Daoy (cell line): Measurements from ENCODE around the genes AQP9 and LIPC.

DNA sequence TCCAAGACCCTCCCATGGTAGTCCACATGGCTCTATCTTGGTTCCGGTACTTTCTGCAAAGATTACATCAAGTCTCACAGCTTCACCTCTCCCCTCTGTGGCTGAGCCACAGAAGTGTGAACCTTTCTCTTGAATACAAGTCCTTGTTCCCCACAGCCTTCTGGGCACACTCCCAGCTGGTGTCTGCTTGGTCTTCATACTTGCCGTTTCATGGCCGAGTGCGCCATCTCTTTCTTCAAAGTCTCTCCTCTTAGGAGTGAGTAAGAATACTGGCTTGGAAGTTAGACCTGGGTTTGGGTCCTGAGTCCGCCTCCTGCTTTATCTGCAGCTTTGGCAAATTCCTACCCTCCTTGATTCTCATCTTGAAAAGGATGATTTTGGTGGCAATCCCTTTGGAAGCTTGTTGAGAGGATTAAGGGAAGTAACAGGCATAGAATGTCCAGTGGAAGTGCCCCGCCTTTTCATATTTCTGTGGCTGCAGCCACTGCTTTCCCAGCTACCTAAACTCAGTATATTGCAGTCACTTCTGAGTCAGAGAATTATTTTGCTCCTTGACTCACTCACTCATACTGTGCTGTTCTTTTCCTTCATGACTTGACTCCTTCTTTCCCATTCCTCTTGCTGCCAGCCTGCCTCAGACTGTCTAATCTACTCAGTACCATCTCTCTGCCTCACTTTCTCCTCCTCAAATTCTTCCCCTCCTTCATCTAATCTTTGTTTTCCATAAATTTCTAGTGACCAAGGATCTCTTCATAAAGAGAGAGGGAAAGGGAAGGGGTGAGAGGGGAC is 26.6 kb upstream of the POLR2M start:
- RAMPAGE, long total RNA = no peak

DNA sequence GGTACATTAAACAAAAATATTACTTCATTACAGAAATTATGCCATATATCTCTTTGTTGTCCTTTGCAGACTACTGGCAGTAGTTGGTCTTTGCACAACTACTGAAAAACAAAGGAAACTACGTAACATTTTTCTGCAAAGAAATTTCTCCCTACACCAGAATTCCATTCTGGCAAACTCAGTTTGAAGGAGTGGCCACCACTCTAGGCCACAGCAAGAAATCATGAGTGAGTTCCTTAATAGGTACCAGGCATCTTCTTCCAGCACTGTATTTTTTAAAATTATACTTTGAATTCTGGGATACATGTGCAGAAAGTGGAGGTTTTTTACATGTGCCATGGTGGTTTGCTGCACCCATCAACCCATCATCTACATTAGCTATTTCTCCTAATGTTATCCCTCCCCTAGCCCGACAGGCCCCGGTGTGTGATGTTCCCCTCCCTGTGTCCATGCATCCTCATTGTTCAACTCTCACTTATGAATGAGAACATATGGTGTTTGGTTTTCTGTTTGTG is 89.4 kb downstream of the ALDH1A2 start:
- RAMPAGE, long total RNA = no peak

- RAMPAGE, long total RNA = no peak
Observed at GRCh38 chr15:58138014-58138736, at the start of gene AQP9. AQP9 (plus strand) TSS chr15:58138381.

DNA sequence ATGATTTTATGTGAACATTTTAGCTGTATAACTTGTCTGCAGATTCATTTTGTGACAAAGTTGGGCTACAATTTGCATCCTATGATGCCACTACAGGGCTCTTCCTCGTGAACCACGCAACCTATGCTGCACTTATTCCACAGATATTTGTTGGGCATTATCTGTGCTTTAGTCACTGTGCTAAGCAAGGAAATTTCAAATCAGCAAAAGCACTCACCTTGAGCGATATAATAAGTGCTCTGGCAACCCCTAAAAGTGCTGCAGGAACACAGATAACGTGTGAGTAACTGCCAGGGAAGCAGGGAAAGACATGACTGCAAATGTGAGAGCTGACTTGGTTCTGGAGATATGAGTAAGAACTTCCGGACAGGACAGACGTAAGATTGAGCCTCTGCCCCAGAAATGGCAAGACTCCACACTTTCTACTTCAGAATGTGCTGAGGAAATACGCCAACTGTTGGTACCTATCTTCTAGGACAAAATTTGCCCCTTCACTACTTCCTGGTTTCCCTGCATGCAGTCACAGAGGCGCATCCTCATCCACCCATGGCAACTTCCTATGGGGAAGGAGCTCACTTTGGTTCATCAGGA is 41.5 kb downstream of the AQP9 start:
- RAMPAGE, long total RNA = no peak

DNA sequence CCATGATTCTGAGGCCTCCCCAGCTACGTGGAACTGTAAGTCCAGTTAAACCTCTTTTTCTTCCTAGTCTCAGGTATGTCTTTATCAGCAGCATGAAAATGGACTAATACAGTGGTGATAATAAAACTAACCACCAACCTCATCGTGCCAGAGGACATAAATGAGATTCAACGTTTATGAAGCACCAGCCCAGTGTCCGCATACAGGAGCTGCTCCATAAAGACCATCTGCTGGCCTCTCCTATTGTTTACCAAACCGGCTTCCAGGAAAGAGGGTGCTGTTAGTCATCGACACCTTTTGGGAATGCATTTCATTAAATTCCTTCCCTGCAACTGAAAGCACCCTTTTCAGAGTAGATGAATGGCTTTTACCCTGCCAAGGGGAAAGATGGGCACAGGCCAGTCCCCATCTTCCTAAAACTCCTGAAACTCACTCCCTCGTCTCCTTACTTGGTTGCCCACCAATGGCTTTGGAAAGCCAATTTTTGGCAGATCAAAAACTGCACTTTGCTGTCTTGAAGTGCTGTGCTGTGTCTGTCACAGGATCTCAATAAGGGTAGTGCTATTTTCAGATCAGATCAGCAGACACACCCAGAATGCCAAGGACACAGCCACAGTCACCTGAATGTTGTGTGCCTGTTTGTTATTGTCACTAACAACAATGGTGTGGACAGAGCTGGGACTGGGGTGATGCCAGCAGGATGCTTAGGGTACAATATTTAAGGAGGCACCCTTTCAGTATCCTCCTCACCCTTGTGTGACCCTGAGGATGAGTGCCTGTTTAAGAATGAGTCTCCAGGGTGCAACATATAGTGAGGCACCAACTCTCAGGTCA is 122.2 kb downstream of the AQP9 start:
- RAMPAGE, long total RNA = no peak

DNA sequence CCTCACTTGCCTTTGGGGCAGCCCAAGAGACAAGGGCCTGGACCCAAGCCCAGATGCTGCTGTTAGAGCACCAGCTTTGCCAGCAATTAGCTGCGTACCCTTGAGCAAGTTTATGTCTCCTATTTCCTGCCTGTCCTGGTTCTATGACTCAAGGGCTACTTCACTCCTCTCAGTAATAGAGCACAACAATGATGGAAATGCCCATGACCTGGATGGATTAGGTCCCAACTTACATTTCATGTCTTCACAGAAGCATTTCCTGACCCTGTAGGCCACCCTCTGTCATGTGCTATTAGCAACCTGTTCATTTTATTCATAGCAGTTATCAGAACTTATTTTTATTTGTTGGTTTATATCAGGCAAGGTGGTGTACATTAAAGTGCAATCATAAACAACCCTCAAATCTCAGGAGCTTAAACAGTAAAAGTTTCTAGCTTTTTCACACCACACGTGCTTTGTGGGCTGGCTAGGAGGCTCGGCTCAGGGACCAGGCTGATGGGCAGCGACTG is 122.9 kb downstream of the AQP9 start:
- RAMPAGE, long total RNA = no peak

GRCh38 chr15:58310043-58310273 is 121.8 kb upstream of the LIPC start:
- RAMPAGE, long total RNA = no peak

- RAMPAGE, long total RNA = no peak
Observed at GRCh38 chr15:58431459-58432059, at the start of gene LIPC. LIPC (plus strand) TSS chr15:58431991.

- RAMPAGE, long total RNA = no peak
Observed at GRCh38 chr15:58476072-58476771, 44.4 kb downstream of the LIPC start.

GRCh38 chr15:58506027-58506669 is 74.4 kb downstream of the LIPC start:
- RAMPAGE, long total RNA = no peak

DNA sequence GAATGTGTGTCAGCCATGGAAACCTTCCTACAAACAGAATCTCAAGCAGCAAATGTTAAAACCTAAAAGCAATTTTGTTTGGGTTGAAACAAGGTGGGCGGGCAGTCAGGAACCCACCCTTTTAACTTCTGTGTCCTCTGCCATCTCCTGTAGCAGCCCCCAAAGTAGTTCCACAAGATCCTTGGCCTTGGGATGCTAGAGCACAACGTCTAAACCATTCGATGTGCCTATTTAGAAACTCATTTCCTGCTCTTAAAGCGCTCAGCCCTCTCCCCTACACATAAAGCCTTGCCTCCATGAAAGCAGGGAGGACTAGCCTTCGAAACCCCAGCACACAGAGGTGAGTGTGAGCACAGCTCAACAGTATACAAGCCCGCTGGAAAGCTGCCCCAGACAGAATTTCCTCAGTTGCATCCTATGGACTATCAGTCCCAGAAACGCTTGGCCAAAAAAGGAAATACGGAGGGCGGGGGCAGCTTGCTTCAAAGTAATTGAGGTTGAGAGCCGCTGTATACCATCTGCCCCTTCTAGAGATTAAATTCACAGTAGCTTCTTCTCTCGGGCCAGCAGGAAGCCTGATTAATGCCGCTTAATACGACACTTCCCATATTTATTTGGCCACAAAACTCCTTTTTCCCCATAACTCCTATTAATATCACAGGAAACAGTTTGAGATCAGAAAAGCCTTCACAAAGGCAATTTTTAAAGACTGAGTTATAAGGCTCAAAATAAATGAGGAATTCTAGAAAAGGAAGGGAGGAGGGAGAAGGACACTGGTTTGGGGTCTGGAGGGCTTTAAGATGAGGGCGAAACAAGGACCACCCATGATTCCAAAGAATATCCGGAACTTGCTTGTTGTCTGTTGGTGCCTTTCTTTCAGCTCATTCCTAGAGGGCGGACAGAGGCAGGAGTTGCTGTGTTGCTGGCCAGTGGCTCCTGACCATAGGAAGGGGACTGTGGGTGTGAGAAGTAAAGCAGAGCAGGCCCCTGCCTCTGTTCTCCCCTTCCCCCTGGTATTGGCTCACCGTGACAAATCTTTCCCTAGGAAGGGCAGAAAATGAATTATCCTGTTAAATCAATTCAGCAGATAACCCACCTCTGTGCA is 88.7 kb downstream of the LIPC start:
- RAMPAGE, long total RNA = no peak

DNA sequence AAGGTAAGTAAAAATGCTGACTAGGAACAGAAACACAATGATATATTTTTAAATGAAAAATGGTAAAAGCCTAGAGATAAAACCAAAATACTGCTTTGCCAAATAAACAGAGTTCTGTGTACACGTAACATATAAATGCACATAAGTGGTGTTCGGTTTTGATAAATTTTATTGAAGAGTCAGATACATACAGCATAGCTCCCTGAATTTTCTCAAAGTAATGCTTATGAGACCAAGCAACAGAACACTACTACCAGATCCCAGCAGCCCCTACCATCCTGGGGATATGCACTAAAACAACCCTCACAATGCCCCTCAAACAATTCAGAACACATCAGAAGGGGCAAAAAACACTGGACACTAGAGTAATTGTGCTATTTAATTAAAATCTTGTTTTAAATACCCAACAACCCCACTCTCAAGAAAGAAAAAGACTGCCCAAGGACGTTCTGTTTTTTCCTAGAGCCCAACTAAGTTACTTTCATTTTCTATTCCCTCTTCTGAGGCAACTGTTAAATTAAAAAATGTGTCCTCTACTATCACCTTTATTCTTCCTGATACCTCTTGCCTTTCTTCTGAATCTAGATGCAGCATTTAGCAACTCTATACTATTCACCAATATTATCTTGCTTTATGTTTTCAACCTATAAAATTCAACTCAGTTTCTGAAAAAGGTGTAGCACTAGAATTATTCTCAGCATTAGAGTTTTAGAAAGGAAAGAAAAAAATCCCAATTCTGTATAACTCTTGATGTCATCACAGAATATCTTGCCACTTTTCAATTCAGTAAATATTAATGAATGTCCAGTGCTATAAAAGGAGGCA is 120.9 kb downstream of the ADAM10 start:
- RAMPAGE, long total RNA = no peak

DNA sequence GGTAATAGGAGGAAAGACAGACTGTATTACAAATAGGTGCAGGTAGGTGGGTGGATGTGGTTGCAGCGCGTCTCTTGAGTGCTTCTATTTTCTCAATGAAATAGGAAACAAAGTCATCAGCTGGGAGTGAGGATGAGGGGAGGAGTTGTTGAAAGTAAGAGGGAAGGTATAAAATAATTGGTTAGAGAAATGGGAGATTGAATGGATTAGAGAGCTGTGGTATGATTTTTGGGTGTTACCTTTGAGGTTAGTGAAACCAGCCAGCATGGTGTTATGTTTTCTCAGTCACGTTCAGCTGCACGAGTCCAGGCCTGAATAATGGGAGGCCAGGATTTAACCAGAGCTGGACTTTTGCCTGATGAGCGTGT is 22.6 kb downstream of the MINDY2 start:
- RAMPAGE, long total RNA = no peak

- RAMPAGE, long total RNA = no peak
Observed at GRCh38 chr15:58889313-58890039, 44.0 kb downstream of the SLTM start.

- RAMPAGE, long total RNA = no peak
Observed at GRCh38 chr15:58988252-58988542, 734 bp downstream of the RNF111 start.

DNA sequence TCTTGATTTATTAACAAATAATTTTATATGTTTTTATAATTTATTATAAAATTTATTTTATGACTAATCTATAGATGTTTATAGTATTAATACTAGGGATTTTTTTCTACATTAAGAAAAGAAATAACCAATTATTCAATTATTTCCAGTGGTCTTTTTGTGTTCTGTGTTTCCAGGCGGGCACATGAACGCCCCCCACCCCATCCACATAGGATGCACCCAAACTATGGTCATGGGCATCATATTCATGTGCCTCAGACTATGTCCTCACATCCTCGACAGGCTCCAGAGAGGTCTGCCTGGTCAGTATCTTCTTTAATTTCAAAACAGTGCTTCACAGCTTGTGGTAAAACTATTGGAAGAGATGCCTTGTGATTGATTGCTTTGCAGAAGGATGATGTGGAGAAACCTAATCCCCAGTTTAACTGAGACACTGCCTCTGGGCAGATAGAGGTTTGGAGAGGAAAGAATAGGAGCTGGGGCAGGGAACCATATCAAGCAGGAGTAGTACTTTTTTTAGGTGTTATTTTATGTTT is 20.9 kb upstream of the CCNB2 start:
- RAMPAGE, long total RNA = no peak

DNA sequence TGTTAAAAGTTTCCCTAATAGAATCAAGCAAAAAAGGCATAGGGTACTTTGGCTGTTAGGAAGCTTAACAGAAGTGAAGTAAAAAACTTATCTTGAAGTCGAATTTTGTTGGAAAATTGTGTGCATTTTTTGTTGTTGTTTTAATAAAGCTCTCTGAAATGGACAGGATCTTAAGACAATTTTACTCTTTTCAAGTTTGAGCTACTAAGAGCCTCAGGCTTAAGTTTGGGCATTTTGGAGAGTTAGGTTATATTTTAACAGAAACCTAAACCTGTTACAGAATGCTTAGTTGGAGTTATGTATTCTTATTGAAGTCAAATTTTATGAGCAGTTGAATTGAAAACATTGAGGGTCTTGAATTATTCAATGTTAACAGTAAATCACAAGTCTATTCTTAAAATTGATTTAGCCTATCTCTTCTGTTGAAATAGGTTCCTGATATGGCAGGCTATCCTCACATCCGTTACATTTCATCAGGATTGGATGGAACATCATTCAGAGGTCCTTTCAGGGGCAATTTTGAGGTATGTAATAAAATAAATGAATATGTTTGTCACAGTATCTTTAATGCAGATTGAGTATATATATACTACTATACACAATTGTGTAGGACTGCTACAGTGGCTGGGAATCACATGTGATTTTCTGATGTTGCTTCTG is 15.6 kb upstream of the CCNB2 start:
- RAMPAGE, long total RNA = no peak

DNA sequence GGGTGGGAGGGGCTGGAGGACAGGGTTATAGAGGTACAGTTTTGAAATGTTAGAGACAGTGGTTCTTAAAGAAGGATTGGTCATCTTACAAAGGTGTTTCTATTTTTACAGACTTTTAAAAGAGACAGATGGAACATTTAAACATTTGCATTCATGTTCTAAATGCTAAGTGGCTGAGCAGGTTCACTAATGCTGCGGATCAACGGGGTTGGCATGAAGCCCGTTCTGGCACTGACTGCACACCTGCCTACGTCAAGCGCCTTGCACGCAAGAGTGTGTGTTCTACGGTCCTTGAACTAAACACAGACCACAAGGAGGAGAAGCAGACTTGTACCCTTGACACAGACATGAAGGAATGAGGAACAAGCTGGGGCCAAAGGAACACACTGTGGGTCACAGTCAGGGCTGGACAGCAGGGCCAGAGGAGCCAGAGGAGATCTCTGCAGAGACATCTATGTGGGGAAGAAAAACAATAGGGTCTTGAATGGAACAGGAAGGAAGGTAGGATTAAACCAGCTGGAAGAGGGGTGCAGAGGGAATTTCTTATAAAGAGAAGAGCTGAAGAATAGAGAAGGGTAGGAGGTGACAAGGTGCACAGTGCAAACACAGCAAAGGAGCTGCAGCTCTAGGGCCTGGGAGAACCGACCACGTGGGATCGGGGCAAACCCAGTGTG is 47.9 kb upstream of the LDHAL6B start:
- RAMPAGE, long total RNA = no peak

DNA sequence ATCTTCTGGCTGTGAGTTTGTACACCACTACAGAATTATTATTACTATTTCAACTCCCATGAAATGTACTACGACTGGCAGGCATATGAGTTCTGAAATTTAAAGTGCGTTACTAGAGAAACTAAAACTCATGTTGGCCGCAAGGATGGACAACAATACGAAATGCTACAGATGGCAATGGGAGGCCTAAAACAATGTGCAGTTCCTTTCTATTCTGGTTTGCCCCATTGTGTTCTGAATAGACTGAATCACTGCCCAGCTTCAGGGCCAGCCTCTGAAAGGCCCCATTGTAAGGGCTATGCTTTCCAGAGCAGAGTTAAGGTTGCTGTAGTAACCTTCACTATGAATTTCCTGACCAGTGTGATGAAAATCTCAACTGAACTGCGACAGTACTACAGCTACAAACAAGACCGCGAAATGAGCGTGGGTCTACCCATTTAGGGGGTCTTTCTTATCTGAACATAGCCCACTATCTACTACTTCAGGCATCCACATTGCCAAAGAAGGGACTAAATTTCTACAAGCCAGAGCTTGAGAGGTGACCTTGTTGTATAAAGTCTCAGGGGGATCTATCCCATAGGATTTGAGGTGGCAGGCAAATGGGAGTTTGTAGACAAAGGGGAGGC is 80.2 kb downstream of the MYO1E start:
- RAMPAGE, long total RNA = no peak

GRCh38 chr15:59365057-59365477 is 7.6 kb downstream of the MYO1E start:
- RAMPAGE, long total RNA = no peak